Trachea (tissue), 1 donor: ENCODE measurements around a stretch of chr13.

DNA sequence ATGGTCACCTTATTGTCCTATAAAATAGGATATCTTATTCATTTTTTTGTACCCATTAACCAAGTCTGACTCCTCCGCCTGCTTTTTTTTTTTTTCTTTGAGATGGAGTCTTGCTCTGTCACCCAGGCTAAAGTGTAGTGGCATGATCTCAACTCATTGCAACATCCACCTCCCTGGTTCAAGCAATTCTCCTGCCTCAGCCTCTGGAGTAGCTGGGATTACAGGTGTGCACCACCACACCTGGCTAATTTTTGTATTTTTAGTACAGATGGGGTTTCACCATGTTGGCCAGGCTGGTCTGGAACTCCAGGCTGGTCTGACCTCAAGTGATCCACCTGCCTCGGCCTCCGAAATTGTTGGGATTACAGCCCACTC lies 329.8 kb upstream of the SPRY2 start:
- PRO-cap: no peak

GRCh38 chr13:84902298-84902622 lies 897.0 kb downstream of the SLITRK6 start:
- PRO-cap: no peak

GRCh38 chr13:86932792-86933492 lies 738.2 kb upstream of the SLITRK5 start:
- PRO-cap: no peak

DNA sequence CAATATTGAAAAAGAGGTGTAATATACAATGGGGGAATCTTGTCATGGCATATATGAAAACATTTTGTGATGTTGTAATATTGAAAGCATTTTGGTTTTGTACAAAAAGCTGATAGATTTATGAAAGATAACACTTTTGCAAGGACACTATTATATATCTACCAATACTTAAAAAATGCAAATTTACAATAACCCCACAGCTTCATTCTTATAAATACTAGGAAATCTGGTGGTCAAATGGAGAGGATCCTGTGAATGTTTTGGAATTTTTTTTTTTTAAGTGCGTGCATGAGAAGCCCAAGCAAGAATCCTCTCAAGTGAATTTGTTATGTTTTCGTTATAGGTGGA lies 1263.0 kb downstream of the SLITRK5 start:
- PRO-cap: no peak

DNA sequence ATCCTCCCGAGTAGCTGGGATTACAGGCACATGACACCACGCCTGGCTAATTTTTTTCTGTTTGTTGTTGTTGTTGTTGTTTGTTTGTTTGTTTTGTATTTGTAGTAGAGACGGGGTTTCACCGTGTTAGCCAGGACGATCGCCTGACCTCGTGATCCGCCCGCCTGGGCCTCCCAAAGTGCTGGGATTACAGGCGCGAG lies 1490.6 kb downstream of the SLITRK5 start:
- PRO-cap: no peak

DNA sequence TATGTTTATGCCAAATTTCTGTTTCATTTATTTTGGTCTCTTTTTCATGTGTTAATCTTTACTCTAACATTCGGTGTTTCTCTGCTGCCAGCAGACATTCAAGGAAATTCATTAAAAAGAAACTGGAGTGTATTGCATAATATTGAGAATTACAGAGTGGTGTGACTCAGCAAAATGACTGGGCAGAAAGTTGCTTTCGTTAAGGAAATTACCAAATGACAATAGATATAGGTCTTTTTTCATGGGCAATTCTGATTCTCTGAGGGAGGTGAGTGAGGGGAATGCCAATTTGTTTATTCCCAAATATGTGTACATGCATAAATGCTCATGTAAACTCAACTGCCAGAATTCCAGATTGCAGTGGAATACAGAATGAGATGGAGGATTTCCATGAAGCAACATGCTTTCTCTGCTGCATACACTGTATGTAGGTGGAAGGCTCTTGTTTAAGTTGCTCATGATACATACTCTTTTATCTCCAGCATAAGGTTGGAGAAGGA lies 1730.1 kb downstream of the SLITRK5 start:
- PRO-cap: no peak

- PRO-cap: bidirectional peak, plus-strand start at chr13:91347463, minus-strand start at chr13:91347368; bidirectional peak, plus-strand start at chr13:91347687, minus-strand start at chr13:91347552
Measured at GRCh38 chr13:91346562-91347781, 51.4 kb upstream of the GPC5 start.

DNA sequence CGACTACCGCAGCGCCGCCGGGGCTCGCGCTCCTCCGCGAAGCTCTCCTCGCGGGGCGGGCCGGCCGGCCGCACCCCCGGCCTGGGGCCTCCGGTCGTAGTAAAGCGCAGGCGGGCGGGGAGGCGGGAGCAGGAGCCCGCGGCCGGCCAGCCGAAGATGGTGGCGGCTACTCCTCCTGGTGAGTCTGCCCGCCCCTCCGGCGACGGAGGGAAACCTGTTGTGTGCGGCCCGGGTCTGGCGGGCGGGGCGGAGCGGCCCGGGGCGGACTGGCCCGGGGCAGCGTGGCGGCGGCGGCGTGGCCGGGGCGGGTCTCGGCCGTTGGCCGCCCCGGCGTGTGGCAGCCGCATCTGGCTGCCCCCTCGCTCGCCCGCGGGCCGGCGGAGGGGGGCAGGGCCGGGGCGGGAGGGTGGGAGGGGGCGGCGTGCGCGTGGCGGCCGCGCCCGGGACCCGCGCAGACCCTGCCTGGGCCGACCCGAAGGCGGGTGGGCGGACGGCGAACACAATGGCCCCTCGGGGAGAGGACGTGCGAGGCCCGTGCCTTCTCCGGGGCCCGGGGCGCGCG lies 50.6 kb upstream of the GPC5 start:
- PRO-cap: unidirectional peak, plus-strand start at position 109 of the sequence

DNA sequence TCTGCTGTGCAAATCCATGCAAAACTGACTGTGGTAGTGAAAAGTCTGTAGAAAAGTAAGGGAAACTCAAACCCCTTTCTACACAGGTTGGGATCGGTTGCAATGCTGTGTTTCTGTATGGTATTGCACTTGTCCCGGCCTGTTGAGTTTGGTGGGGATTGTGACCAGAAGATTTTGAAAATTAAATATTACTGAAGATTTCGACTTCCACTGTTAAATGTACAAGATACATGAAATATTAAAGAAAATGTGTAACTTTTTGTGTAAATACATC lies 47.2 kb upstream of the GPC5 start:
- PRO-cap: no peak

GRCh38 chr13:91357952-91358926 lies 40.2 kb upstream of the GPC5 start:
- PRO-cap: no peak

- PRO-cap: no peak
Measured at GRCh38 chr13:91359816-91360800, 38.3 kb upstream of the GPC5 start.

- PRO-cap: no peak
Measured at GRCh38 chr13:93328862-93329365, 102.3 kb downstream of the GPC6 start.

- PRO-cap: no peak
Measured at GRCh38 chr13:94184982-94185232, 294.6 kb downstream of the DCT start.

- PRO-cap: no peak
Measured at GRCh38 chr13:94303279-94303523, 176.3 kb downstream of the DCT start.

DNA sequence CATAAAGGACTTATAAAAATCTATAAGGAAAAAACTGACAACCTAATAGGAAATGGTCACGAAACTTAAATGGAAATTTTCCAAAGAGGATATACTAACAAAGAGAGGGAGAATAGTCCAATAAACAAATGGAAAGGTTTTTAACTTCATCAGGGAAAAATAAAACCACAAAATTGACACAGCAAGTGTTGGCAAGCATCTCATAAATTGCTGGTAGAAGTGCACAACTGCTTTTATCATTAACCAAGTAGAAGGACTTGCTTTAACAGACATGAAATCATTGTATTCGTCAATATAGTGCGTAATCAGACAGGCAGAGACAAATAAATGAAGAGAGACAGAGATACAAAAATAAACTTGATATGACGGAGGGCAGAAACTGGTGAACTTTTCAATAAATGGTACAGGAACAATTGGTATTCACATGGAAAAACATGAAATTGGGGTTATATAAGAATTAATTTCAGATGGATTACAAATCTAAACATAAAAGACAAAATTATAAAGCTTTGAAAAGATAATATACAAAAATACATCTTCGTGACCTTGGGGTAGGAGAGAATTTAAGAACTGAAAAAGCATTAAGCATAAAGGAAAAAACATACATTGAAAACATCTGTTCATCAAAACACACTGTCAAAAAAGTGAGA lies 7.3 kb downstream of the TGDS start:
- PRO-cap: no peak

- PRO-cap: no peak
Measured at GRCh38 chr13:94599666-94600387, 1.8 kb upstream of the GPR180 start.

DNA sequence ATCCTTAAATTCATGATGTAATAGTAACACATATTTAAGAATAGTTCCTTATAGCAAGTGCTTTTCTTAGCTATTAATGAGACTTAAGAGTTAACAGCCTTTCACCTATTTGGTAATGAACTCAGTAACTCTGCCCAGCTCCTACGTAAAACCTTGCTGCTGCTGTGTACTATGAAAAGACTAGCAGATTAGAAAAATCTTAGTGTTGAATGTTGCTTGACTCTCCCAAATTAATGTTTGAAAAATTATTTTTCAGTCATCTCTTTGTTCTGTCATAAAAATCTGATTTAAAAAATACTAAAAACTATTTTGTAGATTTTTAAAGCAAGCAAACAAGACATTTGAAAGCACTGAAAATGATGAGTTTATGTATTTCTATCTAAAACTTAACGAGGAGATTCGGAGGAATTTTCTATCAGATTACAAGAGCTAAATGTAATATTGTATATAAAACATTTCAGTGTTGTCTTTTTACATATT lies 7.0 kb downstream of the GPR180 start:
- PRO-cap: no peak

GRCh38 chr13:94710348-94710855 lies 1.9 kb downstream of the SOX21 start:
- PRO-cap: no peak

GRCh38 chr13:95533588-95534300 lies 18.8 kb upstream of the CLDN10 start:
- PRO-cap: unidirectional peak, minus-strand start at chr13:95533926

- PRO-cap: no peak
Measured at GRCh38 chr13:95641204-95642357, 2.9 kb downstream of the DZIP1 start.